SK-N-MC (cell line): ENCODE data around the genes F8, H2AB3 and IL9R.

GRCh38 chrX:155022146-155023137 is at the start of gene F8:
F8 (minus strand) TSS chrX:155022723.
- RRBS: no CpG with 5 or more reads among the region's 8 CpGs

GRCh38 chrX:155071770-155072296 is 525 bp downstream of the BRCC3 start:
- RRBS: 5% methylated on average over 5 of the region's 22 CpGs

DNA sequence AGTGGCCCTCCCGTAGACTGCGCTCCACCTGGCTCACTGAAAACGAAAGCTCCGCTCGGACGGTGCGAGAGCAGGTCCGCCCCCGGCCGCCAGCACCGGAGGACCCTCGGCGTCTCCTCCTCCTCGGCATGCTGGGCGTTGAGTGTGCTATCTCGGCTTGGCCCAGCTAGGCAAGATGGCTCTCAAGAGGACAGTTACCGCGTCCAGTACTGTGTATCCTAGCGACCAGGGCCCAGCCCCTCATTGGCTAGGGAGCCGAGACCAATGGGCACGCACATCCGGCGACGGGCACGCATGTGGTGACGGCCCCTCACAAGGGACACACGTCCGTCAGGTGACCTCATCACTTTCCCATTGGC is at the start of gene H2AB3:
Gene H2AB3, minus strand, starts transcription at position 208 of the 359 bp plus-strand sequence.
- RRBS: no CpG with 5 or more reads among the region's 28 CpGs

GRCh38 chrX:155768213-155768753 is 112.9 kb upstream of the VAMP7 start:
- RRBS: no CpG with 5 or more reads among the region's 21 CpGs

DNA sequence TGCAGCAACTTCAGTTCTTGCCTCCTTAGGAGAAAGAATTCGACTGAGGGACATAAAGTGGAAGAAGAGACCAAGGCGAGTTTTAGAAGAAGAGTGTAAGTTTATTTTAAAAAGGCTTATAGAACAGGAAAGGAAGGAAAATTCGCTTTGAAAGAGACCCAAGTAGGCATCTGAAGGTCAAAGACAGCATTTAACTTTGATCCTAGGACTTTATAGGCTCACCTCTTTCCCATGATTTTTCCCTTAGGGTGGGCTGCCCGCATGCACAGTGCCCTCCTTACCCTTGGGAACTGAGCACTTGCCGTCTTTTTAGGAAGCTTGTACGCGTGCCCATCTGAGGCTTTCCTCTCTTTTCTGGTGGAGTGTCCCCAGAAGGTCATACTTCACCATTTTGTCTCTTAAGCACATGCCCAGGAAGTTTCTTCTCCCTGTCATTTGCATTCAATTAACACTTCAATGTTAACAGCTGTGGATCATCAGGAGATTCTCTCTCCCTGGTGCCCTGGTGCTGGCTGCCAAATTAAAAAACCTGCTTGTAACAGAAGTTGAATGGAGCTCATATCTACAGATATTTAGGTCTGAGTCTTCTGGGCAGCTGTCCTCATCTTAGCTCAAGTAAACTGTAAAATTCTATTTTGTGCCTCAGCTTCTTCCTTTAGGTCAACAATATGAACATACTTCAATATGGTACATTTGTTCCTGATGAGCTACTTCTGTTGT is 38.4 kb upstream of the IL9R start:
- RRBS: no CpG with 5 or more reads among the region's 7 CpGs

DNA sequence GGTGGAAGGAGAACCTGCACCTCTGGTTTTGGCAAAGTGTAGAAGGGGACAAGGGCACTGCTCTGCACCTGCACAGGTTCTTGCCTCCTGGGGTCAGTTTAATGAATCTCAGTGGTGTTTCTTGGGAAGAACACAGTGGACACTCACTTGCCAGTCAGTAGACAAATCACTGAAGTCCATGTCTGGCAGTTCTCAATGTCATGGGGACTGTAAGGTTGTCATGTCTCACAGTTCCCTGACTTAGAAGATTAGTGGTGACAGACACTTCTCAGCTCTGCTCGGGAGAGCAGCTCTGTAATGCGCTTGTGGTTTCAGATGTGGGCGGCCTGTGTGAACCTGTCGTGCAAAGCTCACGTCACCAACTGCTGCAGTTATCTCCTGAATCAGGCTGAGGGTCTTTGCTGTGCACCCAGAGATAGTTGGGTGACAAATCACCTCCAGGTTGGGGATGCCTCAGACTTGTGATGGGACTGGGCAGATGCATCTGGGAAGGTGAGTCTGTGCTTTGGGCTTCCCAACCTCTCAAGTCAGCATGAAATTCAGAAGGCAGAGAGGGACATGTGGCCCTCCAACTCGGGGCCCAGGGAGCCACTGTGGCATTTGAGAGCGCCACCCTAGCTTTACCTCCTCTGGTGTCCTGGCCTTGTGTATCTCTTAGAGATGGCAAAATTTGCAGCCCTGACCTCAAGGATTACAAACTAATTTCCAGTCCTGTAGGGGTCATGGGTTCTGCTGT is at the start of gene IL9R:
Gene IL9R, plus strand, starts transcription at position 401 of the 736 bp plus-strand sequence.
- RRBS: no CpG with 5 or more reads among the region's 7 CpGs